MCF 10A (cell line): ENCODE data around the gene AOC1.

- PRO-cap, result no peak
- RRBS, result no CpG with 5 or more reads among the region's 6 CpGs
These were observed at the start of gene AOC1 for GRCh38 chr7:150852328-150852695. AOC1 (plus strand) TSS chr7:150852517.

- PRO-cap, result no peak
- RRBS, result no CpG with 5 or more reads among the region's 12 CpGs
These were observed 48.9 kb downstream of the AOC1 start for GRCh38 chr7:150901104-150901796.

- PRO-cap, result no peak
- RRBS, result no CpG with 5 or more reads among the region's 11 CpGs
These were observed 12.9 kb downstream of the KCNH2 start for GRCh38 chr7:150965196-150965568.

- PRO-cap, result no peak
- RRBS, result no CpG with 5 or more reads among the region's 9 CpGs
These were observed 10.0 kb downstream of the KCNH2 start for GRCh38 chr7:150968224-150968430.

- PRO-cap, result no peak
- RRBS, result 63% methylated on average over 3 of the region's 20 CpGs
These were observed 13.8 kb downstream of the ATG9B start for GRCh38 chr7:151010186-151011293.

DNA sequence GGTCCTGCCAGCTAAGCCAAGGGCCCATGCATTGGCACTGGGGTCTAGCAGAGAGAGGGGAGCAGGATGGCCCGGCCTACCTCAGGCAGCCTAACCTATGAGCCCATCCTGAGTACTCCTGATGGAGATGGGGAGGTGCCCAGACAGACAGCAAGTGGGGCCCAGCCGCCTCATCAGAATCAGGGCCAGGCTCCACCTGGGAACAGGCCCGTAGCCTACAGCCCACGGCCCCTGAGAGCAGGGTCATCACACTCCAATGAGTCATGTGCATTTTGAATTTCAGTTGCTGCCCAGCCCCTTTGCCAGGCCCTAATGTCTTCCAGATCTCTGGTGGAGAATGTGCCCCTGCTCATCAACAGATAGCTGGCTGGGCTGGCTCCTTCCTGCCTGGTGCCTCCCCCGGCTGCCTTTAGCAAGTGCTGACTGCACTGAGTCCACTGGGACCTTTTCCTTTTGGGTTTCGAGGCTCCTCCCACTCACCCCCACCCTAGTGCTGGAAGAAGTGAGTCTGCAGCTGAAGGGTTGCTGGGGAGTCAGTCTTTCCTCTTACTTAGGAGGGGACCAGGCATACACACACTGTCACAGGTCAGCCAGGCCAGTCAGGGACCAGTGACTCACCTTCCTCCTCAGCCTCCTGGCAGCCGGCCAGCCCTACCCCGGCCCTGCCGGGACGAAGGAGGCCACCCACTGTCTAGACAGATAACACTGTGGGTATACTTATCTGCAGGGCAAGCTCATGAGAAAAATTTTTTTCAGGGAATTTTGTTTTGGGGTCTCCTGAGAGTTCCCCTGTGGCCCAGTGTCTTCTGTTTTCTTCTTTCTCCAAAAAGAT, 9.2 kb upstream of the ASIC3 start:
- PRO-cap, result bidirectional peak, plus-strand start at position 509 of the sequence, minus-strand start at position 421 of the sequence
- RRBS, result no CpG with 5 or more reads among the region's 10 CpGs

DNA sequence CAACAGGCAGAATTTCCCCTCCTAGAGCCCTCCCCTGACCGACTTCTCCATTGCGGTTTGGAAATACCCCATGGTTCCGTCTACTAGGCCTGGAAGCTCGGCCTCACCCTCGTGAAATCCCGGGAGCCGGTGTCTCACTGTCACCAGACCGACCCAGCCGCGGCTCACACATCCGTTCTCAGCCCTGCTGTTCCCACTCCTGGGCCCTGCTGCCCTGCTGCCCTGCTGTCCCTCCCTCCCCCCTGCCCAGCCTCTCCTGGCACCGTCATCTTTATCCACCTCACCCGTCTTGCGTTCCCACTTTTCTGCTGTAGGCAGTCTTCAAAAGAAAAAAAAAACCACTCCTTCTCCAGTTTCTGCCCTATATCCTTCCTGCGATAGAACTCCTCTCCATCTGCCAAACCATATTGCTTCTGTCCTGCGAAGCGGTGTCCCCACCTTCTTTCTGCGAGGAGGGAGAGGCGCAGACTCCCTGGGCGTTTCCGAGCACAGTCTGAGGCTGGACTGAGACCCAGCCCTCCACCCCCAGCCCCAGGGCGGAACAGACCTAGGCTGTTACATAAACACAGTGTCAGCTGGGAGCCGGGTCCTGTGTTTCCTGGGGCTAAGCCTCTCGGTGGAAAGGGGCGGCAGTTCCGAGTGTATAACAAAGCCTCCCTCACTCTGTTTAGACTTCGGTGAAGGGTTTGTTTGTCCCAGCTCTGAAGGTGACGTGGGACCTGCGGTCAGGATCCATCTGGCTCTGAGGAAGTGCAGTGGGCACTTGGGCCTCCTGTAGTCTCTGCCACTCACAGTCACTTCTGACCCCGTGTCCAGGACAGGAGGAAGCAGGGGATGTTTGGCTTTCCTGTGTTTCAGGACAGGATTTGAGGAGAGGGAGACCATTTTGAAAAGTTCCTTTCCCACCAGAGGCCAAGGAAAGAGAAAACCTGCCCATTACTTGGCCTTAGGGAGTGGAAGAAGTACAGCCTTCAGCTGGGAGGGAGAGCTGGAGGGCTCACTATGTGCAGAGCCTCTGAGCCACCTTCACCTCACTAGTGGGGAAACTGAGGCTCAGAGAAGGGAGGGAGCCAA, 2.9 kb downstream of the AGAP3 start:
- PRO-cap, result bidirectional peak, plus-strand start at position 140 of the sequence, minus-strand start at position 139 of the sequence; bidirectional peak, plus-strand start at position 568 of the sequence, minus-strand start at position 471 of the sequence
- RRBS, result no CpG with 5 or more reads among the region's 30 CpGs

DNA sequence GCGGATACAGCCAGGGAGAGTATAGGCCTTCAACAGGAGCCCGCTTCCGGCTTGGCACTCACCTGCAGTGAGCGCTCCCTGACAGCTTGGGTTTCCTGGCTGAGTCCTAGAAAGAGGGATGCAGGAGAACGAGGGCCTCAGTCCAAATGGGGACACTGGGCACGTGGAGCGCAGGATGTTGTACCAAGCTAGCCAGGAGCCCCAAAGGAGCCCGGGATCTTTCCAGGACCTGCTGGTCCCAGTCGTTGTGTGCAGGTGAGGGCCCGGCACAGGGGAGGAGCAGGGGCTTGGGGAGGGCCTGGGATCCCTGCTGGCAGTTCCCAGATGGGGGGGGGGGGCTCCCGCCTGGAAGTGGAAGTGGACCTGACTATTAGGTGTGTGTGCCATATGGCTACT, 3.6 kb downstream of the AGAP3 start:
- PRO-cap, result no peak
- RRBS, result 86% methylated on average over 3 of the region's 11 CpGs

GRCh38 chr7:151104042-151105104, 18.1 kb downstream of the AGAP3 start:
- PRO-cap, result no peak
- RRBS, result no CpG with 5 or more reads among the region's 33 CpGs

DNA sequence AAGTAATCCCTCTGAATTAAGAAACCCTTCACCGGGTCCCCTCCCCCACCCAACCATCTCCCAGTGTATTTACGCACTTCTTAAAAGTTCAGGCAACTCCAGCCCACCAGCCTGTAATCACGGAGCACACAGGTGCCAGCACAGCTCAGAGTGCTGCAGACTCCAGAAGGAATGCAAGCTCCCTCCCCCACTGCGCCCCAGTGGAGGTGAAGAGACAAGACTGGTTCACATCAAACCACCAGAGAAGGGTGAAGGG, 161 bp upstream of the H2BK1 start:
- PRO-cap, result no peak
- RRBS, result no CpG with 5 or more reads among the region's 4 CpGs

GRCh38 chr7:151213237-151214055, 3.2 kb upstream of the H2BK1 start:
- PRO-cap, result no peak
- RRBS, result no CpG with 5 or more reads among the region's 19 CpGs

- PRO-cap, result no peak
- RRBS, result no CpG with 5 or more reads among the region's 20 CpGs
These were observed 4.0 kb downstream of the CHPF2 start for GRCh38 chr7:151235863-151237187.

DNA sequence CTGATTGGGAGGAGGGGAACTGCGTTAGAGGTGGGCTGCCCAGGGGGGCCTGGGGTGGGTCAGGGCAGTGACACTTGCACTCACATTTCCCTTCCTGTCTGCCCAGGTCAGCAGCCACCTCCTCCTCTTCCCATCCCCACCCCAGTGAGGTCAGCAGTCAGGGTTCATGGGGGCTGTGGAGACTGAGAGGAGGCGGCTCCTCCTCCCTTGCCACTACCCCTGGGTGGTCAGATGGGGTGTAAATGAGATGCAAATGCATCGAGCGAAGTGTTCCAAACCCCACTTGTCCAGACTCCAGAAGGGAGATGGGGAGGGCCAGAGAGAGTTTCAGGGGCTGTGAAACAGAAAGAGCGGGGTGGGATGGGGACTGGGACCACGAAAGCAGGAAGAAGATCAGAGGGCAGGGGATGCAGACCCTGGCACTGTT, 2.0 kb downstream of the SMARCD3 start:
- PRO-cap, result no peak
- RRBS, result no CpG with 5 or more reads among the region's 6 CpGs

- PRO-cap, result bidirectional peak, plus-strand start at chr7:151277248, minus-strand start at chr7:151277149
- RRBS, result 1% methylated on average over 27 of the region's 63 CpGs
These were observed 28.6 kb upstream of the SMARCD3 start for GRCh38 chr7:151276746-151277773.

DNA sequence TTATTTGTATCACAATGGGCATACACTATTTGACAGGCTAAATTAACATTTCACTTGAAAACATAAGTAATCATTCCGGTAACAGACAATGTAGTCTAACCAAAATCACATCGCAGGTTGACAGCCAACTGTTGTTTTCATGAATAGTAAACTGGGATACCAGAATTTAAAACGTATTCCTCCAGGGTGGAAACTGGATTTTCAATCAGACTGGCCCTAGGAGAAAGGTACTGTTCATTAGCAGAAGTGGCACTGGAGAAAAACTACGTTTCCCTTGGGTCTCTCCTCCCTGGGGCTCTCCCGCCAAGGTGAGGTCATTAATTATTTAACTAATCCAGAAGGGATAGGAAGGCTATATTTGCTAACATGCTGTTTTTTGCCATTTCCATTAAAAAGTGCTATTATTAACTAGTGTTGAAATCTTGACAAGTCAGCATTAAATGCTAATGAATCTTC, 25.2 kb downstream of the RHEB start:
- PRO-cap, result no peak
- RRBS, result no CpG with 5 or more reads among the region's 5 CpGs

- PRO-cap, result bidirectional peak, plus-strand start at chr7:151504170, minus-strand start at chr7:151503942
- RRBS, result no CpG with 5 or more reads among the region's 6 CpGs
These were observed 15.7 kb downstream of the RHEB start for GRCh38 chr7:151503768-151504668.

DNA sequence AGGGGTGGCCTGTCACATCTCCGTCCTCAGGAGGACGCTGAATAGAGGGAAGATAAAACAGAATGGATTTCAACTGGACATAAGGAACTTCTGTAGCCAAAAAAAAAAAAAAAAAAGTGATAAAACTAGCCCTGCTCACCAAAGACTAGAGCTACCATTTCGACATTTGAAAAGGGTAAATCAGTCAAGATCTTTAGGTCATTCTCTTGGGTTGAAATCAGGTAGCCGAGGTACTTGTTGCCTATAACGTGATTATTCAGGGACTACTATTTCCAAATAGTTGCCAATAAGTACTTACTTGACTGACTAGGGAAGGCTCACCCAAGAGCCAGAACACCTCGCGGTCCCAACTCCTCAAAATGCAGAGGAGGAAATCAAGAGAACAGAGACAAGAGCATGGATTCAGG, 2.1 kb downstream of the RHEB start:
- PRO-cap, result no peak
- RRBS, result no CpG with 5 or more reads among the region's 7 CpGs

- PRO-cap, result no peak
- RRBS, result 100% methylated on average over 2 of the region's 13 CpGs
These were observed 38.8 kb upstream of the RHEB start for GRCh38 chr7:151558392-151558897.

DNA sequence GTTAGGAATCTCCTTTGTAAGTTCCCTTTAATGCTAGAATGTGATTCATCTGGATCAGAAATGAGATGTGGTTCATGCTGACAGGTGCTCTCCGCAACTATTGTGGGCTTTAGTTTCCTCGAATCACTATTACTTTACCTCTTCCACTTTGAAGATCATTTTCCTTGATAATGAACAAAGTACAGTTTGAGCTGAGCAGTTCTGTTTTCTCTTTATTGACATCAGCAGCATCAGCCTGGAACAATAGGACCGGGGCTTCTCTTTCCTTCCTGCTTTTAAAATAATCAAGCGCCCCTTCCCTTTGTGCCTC, 66.8 kb upstream of the RHEB start:
- PRO-cap, result no peak
- RRBS, result no CpG with 5 or more reads among the region's 4 CpGs

- PRO-cap, result no peak
- RRBS, result no CpG with 5 or more reads among the region's 8 CpGs
These were observed 131.8 kb upstream of the RHEB start for GRCh38 chr7:151651493-151651947.